AG09309 (cell line): Measurements from ENCODE around the gene ECE1.

GRCh38 chr1:21268276-21269178 is 21.7 kb downstream of the ECE1 start:
- RRBS = 90% methylated on average over 2 of the region's 17 CpGs

DNA sequence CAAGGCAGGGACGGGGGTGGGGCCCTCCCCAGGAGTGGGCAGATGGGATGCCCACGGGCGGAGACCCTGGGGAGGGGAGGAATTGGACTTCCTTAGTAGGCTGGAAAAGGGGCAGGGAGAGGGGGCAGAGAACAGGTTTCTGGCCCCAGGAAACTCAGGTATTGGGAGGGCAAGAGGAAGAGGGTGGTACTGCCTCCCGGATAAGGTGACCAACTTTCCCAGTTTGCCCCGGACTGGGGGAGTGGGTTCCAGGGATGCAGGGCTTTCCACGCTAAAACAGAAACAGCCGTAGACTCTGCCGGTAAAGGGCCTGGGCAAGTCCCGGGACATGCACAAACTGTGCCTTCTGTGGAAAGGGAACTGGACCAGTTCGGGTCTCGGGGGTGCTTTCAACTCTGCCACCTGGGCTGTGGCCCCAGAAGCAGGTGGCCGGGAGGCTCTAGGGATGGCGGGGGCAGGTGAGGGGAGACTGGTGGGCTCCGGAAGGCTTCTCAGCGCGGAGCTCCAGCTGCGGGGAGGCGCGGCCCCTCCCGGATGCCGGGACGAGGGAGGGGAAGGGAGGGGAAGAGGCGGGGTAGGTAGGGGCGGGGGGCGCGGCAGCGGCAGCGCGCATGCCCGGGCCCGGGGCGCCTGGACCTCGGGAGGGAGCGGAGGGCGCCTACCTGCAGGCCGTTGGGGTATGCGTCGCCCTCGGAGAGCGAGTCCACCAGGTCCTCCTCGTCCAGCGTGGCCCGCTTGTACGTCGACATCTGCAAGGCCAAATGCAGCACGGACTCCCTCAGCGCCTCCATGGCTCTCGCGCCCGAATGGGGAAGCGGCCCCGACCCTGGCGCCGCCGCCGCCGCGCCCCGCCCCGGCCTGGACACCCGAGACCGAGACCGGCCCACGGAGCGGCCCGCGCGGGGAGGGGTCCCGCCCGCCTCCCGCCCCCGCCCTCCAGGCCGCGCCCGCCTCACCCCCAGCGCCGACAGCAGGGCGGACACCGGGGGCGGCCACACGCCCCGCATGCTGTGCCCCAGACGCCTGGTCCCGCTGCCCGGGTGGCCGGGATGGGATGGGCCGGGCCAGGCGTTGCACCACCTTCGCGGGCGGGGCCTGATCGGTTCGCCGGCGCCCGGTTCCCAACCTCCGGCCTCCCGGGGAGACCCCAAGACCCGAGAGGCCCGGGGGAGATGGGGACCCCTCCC is at the start of gene ECE1:
Gene ECE1 (minus strand): TSS at position 1,056 of the 1,187 bp plus-strand sequence.
- RRBS = 3% methylated on average over 46 of the region's 100 CpGs

DNA sequence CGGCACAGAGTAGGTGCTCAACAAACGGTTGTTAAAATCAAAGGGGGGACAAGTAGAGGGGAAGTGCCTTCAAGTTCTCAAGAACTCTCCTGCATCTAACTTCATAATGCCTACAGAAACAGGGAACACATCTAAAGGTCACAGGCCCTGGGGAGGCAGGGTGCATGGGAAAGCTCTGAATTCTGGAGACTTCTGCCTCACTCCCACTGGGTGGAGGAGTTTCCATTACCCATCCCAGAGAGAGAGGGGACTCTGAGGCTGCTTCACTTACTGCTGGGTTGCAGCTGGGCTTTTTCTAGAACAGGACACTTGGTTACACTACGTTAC is 2.4 kb upstream of the ECE1 start:
- RRBS = no CpG with 5 or more reads among the region's 3 CpGs

- RRBS = no CpG with 5 or more reads among the region's 17 CpGs
These were observed 36.5 kb upstream of the ECE1 start for GRCh38 chr1:21326392-21327467.

- RRBS = no CpG with 5 or more reads among the region's 10 CpGs
These were observed 52.9 kb upstream of the ECE1 start for GRCh38 chr1:21343011-21343776.

DNA sequence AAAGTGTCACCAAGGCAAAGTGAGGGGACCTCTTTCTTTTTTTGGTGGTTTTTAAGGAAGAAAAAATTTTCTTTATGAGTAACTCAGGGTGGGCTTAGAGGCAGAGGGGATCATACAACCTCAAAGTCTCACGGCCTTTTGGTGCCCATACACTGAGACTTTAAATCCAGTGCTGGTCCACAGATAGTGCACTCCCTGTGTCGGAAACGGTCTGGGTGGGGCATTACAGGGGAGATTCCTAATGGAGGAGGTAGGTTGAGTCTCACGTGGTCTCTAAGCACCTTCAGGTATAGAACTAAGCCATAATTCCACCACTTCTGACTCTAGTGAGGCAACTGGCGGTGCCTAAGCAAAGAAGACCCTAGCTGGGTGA is 53.5 kb upstream of the ECE1 start:
- RRBS = no CpG with 5 or more reads among the region's 5 CpGs

DNA sequence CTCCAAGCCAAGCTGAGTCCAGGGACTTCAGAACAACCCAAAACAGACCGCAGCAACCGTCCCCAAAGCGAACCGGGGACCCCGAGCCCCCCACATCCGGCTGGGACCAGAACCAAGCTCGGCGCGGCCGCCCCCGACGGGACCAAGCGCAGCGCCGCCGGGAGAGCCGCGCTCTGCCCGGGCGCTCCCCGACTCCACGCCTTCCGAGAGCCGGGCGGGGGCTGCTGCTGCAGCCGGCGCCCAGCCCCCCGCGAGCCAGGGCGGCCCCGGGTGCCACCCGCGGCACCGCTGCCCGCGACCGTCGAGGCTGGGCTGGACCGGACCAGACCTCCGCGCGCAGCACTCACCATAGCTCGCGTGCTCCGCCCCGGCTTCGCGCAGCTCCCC is 54.8 kb upstream of the ECE1 start:
- RRBS = 2% methylated on average over 31 of the region's 48 CpGs

GRCh38 chr1:21427621-21428222 is 12.2 kb upstream of the NBPF3 start:
- RRBS = no CpG with 5 or more reads among the region's 42 CpGs

DNA sequence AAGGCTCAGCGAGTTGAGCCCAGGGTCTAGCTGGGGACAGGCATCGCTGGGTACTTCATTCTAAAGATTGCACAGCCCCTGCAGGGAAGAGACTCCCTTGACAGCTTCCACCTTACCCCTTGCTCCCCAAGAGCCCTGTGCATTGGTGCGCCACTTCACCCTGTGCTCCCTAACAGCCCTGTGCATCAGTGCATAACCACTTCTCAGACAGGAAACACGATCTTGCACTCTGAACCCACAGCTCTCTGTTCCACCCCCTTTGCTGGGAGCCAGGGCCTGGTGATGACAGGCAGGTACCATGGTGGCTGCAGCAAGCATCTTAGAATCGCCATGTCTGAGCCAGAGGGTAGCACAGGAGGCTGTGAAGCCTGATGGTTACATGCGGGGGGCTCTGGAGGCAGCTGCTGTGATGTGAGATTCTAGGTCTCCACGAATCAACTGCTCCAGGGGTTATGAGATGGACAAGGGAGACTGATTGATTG is 5.0 kb downstream of the ALPL start:
- RRBS = no CpG with 5 or more reads among the region's 7 CpGs

DNA sequence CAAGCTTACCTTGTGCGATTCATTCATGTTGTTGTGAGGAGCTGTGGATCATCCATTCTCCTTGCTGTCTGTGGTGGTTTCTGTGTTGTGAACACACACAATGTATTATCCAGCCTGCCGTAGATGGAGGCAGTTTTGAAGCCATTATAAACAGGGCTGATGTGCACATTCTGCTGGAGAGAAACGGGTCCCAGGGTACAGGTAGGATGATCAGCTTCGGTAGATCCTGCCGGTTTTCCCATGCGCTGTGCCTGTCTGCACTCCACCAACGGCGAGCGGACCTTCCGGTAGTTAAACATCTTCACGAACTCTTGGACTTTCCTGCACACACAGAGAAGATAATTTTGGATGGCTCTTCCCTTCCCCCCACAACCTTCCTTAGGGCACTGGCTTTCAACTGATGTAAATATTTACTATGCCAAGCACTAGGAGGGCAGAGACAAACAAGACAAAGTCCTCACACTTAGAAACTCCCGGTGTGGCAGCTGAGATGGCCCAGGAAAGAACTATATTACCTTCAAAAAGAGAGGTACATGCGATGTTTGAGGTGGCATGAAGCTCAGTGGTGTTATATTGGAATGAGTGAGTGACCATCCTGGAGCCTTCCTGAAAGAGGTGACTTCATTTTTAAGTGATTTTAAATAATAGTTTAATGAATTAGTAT is 41.7 kb downstream of the ALPL start:
- RRBS = 91% methylated on average over 6 of the region's 13 CpGs

- RRBS = no CpG with 5 or more reads among the region's 20 CpGs
These were observed 77.7 kb downstream of the ALPL start for GRCh38 chr1:21586872-21587316.

DNA sequence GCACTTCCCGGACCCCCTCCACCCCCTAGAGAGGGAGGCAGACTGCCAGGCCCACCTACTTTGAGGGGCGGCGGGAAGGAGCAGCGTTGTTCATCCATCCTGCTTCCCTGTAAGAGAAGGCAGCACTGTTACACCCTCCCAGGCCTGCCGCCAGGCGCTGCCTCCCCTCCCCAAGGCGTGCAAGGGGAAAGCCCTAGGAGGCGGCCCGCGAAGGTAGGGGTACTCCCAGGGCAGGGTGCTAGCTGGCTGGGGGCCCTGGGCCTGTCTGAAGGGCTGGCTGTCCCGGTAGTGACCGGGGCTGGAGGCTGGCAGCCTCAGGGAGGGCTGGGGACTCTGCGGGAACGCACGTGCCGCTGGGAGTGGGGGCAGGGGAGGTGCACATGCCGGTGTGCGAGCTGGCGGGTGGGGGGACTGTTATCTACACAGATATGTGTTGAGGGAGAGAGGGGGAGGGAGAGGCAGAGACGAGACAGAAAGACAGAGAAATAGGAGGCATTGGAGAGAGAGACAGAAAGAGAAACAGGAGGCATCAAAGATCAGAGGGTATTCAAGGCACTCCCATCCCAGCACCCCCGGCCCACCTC is 50.1 kb downstream of the RAP1GAP start:
- RRBS = 45% methylated on average over 3 of the region's 21 CpGs

DNA sequence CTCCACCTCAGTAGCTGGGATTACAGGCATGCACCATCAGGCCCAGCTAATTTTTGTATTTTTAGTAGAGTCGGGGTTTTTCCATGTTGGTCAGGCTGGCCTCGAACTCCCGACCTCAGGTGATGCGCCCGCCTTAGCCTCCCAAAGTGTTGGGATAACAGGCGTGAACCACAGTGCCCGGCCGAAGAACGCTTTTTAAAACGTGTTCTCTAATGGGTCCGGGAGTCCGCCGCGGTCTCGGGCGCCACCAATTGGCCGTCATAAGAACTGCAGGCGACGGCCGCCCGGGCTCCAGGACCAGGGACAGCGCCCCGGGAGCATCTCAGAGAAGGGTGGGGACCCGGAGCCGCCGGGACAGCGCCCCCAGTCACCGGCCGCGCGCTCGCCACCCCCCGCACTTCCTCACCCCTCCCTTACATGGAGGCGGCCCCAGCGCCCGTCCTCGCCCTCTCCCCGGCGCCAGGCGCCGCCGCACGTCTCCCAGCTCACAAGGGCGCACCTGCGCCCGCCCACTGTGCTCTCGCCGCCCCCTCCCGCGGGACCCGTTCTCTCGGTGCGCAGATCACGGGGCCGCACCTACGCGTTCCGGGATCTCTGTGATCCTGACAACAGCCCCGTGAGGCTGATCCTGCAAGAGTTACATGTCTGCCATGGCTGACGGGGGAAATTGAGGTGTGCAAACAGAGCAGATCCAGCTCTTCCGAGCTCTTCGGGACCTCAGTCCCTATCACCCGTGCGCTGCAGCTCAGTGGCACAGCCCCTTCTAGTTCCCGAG is 9.9 kb downstream of the RAP1GAP start:
- RRBS = 2% methylated on average over 22 of the region's 65 CpGs

DNA sequence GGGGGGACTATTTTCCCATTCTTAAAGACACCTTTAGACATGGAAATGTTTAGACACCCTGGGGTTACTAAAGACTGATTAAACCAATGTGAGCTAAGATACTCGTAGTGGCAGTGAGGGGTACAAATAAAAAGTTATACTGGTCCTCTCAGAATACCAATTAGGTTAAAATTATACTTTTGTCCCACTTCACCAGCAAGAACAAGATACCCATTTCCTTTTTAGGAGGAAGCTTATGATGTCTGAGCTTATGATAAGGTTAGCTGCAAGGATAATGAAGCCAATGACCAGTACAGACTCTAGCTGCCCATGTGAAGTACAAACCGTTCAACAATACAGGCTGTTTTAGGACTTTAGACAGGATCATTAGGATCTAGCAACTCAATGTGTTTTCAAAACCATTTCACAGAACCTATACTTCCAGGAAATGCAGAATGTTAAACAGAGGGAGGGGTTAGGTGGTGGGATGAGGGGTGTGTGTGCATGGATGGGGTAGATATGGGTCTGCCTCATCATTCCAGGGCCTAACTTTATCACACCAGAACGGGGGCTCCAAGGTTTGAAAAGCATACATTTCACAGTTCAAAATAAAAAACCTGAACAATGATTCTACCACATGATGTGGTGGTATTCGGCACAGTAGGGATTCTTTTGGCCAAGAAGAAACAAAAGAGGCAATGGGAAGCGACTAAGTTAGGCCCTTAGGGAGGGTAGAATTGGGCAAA is 18.5 kb upstream of the RAP1GAP start:
- RRBS = no CpG with 5 or more reads among the region's 5 CpGs

DNA sequence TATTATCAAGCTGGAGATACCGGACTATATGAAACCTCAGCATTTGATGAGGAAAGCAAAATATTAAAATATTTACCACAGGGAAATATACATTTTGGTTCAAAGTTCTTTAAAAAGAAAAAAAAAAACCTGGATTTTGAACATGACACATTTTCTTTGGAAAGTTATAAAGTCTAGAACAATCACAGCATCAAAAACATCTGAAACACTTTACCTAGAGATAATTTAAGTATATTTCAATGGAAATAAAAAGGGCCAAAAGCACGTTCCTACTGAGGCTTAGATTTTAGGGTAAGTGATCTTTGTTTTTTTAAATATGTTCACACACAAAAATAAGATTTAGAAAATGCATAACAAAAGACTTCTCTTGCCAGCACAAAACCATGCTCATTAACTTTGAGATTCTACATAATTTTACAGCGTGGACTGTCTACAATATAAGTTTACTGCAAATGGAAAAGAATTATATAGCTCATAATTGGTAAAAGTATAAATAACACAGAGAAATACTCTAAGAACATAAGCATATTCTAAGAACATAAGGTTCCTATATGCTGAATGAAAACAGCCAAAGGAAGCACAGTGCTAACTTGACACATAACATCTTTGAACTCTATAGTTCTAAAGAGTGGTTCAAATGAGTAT is 56.0 kb downstream of the USP48 start:
- RRBS = no CpG with 5 or more reads among the region's 3 CpGs

- RRBS = no CpG with 5 or more reads among the region's 4 CpGs
These were observed 34.9 kb downstream of the USP48 start for GRCh38 chr1:21748106-21748355.

- RRBS = no CpG with 5 or more reads among the region's 16 CpGs
These were observed 15.4 kb downstream of the LDLRAD2 start for GRCh38 chr1:21827132-21828185.

GRCh38 chr1:21852149-21853031 is 40.3 kb downstream of the LDLRAD2 start:
- RRBS = 93% methylated on average over 3 of the region's 27 CpGs

GRCh38 chr1:21890312-21890804 is 46.8 kb downstream of the HSPG2 start:
- RRBS = no CpG with 5 or more reads among the region's 17 CpGs

DNA sequence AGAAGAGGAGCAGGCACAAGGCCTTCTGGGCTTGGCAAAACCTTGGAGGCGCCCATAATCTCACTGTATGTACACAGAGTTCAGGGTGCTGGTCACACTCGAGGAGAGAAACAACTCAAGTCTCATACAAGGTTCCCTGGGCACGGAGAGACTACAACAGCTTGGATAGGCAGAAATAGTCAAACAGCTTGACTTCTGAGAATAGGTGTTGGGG is 3.1 kb upstream of the HSPG2 start:
- RRBS = no CpG with 5 or more reads among the region's 3 CpGs